Right common carotid artery plus branches (tissue), 1 donor: ENCODE measurements around a stretch of chr13.

GRCh38 chr13:114151393-114151952 is 19.1 kb upstream of the RASA3 start:
- PRO-cap, result no peak

DNA sequence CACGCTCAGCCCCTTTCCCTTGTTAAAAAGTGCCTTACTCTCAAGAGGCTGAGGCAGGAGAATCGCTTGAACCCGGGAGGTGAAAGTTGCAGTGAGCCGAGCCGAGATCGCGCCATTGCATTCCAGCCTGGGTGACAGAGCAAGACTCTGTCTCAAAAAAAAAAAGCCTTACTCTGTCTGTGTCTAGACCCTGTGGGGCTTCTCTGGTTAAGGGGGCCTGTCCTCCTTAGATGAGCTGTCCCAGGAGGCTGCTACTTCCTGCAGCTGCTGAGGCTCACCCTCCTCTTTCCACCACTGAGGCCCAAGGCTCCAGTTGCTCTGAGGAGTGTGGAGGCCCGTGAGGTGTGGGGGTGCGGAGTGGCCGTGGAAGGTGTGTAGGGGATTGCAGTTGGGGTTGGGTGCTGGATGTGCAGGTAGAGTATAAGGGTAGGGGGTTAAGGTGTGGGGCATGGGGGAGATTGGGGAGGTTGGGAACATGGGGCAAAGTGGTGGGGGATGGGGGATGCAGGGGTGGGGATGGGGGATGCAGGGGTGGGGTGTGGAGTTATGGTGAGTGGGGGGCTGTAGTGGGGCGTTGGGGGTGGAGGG is 22.1 kb upstream of the RASA3 start:
- PRO-cap, result no peak

DNA sequence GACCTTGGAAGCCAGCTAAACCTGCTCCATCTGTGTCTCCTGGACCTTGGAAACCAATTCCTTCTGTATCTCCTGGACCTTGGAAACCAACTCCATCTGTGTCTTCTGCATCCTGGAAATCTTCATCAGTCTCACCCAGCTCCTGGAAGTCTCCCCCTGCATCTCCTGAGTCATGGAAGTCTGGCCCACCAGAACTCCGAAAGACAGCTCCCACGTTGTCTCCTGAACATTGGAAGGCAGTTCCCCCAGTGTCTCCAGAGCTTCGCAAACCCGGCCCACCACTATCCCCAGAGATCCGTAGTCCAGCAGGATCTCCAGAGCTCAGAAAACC is 10.5 kb downstream of the CHAMP1 start:
- PRO-cap, result no peak